Measurements from ENCODE around the genes OSR1 and WDR35.

DNA sequence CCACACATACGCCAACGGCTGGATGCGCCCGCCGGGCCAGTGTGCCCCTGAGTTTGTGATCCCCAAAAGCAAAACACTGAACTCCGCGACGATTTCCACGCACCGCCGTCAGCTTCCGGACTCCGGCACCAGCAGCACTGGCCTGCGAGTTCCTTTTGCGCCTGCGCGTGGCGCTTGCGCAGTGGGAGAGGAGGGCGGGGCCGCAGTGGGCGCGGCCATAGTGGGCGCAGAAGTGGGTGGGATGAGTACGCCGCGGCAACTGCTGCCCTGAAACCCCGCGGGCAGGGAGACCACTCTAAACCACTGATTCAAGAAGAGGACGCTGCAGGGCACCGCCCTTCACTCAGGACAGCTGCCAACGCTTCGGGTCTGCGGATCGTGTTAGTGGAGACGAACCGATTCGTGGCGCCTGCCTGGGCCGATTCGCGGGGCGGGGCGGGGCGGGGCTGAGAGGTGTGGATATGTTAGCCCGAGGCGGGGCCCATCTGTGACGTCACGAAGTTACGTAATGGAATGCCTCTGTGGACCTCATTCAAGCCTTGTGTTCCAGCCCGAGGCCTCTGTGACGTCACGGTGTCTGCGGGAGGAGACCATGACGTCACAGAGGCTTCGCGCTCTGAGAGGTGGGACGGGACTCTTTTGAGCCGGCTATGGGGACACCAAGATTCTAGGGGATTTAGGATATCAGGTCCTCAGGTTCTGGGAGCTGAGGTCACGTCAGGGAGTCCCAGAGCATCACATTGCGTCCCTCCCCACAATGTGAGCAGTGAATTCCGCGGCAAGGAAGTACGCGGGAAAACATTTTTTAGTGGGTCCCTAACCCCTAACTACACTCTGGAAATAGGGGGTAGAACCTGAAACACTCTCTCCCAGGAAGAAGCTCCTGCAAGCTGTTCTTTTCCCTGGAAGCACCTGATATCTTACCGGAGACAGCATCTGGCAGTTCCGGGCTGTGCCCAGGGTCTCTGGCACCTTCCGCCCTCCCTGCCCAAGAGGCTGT is 10.2 kb downstream of the OSR1 start:
- PRO-cap, result bidirectional peak, plus-strand start at position 220 of the sequence, minus-strand start at position 139 of the sequence

- PRO-cap, result no peak
Observed at GRCh38 chr2:19350236-19350825, 8.1 kb downstream of the OSR1 start.

- PRO-cap, result no peak
Observed at GRCh38 chr2:19351810-19352646, 6.4 kb downstream of the OSR1 start.

GRCh38 chr2:19358283-19359252 is at the start of gene OSR1:
TSS of gene OSR1 (minus strand) at chr2:19358623.
- PRO-cap, result unidirectional peak, minus-strand start at chr2:19358570; unidirectional peak, minus-strand start at chr2:19358623

DNA sequence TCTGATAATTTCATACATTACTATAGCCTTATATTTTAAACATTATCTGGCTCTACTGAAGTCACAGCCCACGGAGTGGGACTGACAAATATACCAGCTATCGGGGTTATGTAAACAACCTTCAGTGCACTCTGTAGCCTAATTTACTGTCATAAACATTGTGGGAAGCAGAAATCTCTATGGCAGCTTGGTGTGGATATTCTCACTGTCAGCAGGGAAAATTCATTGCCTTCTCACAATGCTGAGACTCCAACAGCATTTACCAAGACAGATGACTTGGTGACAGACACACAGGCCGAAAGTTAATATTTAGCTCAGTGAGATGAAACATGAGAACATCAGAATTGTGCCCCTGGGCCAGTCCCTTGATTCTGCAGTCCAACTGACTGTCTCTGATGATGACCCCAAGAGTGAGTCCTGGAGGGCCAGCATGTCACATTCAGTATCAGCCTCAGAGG is 146.0 kb upstream of the OSR1 start:
- PRO-cap, result no peak

DNA sequence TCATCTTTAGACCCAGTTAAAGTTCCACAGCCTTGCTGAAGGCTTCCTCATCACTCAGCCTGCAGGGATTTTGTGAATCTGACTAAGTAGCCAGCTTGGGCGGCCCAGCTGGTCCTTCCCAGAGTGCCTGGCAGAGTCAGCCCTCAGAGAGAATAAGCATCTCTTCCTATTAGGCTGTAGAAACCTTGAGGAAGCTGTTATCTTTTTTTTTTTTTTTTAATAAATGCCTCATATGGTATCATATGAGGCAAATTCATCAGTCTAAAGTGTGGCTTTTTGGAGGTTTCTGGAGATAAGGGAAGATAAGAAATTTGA is 263.5 kb downstream of the TTC32 start:
- PRO-cap, result no peak

DNA sequence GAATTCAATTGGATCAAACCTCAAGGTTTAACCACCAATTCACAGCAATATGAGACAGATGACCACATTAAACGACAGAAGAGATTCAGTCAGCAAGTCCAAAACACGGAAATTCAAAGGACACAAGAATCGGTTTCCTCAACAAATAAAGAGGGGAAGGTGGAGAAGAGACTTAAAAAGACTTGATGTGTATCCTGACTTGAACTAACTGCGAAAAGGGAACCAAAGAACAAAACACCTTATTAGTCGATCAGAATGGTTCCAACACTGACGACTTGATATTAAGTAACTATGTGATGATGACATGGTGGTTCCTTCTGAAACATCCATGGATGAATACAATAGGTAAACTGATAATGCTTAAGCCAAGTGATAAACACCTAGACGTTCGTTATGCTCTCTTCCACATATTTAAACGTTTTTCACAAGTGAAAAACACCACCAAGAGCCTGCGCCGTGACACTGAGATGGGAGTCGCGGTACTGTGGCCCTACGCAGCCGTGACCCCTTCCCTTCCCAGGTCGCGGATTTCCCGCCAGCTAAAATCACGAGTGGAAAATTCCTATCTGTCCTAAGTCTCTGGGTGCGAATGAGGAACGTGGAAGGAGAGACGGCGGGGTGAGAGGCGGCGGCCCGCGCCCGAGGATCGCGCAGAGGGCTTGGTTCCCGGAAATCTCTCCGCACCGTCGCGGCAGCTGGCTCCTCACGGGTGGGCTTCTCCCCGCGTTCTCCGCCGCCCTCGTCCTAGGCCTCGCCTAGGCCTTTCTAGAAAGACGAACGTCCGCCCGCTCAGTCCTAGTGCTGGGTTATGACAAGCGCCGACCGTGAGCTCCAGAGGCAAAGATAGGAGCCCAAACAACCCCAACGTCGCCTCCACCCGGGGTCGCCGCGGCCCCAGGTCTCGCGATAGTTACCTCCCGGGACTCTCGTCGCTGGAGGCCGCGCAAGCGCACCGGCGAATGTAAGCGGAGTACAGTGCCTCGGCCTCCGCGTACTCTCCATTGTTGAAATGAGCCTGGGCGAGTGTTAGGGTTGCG is 673 bp downstream of the TTC32 start:
- PRO-cap, result bidirectional peak, plus-strand start at position 1,001 of the sequence, minus-strand start at position 903 of the sequence

- PRO-cap, result no peak
Observed at GRCh38 chr2:19902433-19902935, 701 bp upstream of the TTC32 start.

DNA sequence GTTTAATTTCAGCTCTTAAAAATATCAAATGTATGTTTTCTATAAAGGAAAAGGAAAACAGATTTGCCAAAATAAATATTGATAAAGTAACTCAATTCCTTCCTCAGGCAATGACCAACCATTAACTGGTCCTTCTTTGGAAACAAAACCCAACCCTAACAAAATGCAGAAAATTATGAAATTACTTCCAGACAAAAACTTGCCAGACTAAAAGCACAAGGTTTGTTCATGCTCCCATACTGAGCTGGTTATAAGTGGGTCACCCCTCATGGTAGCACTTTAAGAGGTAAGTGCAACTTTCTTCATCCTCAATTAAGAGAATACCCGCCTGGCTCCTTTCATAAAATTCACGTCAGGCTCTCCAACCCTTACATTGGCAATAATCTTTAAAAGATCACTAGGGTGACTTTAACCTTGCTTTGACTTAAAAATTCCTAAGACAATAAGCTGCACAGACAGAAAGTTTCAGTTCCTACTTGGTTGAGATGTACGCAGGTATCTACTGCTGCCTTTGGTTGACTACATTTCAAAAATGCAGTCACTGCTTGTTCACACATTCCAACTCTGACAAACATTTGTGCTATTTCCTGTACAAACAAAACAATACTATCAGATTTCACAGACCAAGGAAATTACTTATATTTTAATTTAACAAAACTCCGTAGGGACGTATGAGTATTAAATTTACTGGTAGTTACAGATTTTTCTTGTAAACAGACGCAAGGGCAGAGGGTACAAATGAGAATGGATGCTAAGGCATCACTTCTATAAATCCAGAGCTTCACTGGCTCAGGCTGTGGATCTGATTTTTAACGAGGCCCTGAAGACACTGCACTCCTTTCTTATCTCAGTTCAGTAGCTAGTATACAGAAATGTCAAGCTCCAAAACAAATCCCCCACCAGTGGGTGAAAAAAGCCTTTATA is 31.4 kb upstream of the TTC32 start:
- PRO-cap, result no peak

- PRO-cap, result unidirectional peak, plus-strand start at chr2:19990211
Observed at GRCh38 chr2:19989983-19990422, at the start of gene WDR35. TSS of gene WDR35 (minus strand) at chr2:19990105.

DNA sequence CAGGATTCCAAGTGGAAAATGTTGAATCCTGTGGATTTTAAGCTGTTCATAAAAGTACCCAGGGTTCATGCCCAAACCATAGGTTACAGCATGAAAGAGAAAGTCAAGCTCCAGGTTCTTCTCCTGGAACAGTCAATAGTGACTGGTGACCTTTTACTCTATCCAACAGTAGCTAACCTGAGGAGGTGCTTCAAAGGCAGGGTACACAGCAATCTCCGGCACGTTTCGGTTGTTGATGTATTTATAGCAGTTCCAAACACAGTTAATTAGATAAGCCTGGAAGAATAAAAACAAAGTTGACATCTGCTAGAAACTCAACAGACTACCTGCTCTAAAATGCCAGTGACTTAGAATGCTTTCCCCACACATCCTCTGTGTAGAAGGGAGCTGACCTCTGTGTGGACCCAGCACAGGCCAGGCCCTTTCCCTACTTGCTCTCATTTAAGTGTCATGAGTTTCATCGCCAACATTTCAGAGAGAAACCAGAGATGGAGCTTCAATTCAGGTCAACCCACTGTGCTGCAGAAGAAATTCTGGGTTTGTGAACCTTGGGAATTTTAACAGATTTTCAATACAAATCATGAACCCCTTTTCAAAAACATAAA is 17.2 kb downstream of the LAPTM4A start:
- PRO-cap, result no peak

DNA sequence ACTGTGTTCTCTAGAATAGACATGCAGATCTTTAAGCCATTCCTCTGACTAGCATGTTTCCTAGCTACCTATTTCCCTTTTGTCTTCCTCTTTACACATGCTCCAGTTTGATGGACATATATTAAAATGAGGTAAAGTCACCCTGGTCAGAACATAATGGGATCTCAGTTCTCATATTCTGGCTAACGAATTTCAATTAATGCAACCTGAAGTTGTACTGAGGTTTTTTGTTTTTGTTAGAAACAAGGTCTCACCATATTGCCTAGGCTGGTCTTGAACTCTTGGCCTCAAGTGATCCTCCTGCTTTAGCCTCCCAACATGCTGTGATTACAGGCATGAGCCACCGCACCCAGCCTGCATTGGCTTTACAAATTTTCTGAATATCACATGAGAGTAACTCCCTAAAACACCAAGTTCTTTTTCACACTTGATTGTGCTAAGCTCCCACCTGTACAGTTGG is 9.5 kb downstream of the LAPTM4A start:
- PRO-cap, result no peak

DNA sequence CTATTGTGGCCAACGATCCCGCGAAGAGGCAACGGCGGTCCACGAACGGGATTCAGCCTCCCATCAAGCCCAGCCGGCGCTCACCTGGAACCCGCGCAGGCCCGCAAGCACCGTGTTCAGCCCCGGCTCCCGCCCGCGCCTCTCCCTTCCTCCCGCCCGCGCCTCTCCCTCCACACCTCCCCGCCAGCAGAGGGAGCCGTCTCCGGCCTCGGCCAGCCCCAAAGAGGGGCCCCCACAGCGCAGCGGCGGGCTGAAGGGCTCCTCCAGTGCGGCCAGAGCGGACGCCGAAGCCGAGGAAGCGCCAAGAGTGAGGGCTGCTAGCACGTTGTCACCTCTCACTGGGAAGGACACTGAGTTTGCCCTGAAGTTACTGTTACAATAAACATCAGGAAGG is 55.3 kb upstream of the LAPTM4A start:
- PRO-cap, result no peak

DNA sequence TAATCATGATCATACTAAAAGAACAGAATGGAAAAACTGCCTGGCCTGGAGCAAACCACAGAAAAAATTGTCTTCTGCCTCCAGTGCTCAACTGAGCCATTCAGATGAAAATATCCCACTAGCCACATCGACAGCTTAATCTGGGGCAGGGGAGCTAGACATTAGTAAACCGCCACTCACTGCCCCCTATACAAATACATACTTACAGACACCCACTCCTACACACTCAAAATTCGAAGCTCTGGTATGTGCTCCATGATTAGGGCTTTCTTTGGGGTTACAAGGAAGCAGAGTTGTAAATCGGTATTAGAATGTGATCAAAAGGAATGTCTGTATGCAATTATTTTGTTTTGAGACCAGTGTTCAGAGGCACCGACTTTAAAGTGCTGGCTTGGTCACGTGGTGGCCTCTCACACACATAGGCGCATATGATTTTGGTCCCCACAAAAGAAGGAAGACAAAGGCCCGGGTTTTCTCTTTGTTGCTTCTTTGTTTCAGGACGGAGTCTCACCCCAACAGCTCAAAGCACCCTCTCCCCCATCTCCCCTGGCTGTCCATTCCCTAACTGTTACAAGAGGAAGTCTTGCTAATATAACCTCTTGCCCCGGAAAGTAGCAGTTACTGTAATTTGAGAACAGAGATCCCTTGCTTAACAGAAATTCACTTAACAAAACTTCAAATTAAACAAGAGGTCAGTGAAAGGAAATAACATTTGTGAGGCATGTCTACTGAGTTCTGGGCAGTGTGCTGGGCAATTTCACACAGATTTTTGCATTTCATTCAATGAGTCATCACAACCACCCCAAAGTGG is 76.1 kb downstream of the SDC1 start:
- PRO-cap, result no peak

DNA sequence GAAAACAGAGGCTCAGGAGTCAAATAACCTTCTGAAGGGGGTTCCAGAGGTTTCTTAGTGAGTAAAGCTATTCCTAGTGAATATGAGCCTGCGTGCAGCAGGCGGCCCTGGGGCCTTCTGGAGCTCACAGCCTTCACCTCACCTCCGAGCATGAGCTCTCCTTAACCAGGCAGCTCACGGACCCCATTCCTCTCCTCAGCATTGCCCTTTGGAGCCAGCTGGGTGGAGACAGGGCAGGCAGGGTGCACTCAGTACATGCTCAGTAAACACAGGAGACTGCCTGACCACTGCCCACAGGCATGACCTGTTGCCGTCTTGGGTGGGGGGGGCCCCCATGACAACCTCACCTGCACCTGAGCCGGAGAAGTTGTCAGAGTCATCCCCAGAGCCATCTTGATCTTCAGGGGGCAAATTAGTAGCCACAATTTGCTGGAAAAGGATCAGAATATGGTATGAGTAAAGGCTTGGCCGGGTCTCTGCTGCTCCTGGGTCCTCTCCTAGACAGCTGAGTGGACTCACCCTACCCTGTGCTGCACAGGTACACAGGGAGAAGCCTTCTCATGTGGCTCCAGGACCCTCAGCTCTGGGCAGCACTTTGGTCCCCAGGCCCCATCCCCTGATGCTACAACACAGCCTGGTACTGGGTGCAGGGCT is 19.8 kb downstream of the SDC1 start:
- PRO-cap, result no peak

DNA sequence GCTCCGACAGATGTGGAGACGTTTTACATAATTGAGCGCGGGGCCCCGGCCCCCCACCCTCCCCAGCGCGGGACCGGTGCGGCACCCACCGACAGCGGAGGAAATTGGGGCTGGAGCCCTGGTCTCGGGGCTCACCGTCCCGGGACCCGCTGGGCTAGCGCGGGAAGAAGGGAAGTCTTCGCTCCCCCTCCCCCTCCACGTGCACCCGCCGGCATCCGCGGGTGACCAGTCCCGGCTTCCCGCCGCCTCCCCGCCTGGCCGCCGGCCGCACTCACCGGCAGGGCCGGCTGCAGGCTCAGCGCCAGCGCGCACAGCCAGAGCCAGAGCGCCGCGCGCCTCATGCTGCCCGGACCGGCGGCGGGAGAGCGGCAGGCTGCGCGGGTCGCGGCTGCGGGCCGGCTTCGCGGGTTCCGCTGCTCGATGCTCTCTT is 388 bp downstream of the SDC1 start:
- PRO-cap, result no peak

GRCh38 chr2:20231462-20232004 is 6.6 kb upstream of the SDC1 start:
- PRO-cap, result no peak

DNA sequence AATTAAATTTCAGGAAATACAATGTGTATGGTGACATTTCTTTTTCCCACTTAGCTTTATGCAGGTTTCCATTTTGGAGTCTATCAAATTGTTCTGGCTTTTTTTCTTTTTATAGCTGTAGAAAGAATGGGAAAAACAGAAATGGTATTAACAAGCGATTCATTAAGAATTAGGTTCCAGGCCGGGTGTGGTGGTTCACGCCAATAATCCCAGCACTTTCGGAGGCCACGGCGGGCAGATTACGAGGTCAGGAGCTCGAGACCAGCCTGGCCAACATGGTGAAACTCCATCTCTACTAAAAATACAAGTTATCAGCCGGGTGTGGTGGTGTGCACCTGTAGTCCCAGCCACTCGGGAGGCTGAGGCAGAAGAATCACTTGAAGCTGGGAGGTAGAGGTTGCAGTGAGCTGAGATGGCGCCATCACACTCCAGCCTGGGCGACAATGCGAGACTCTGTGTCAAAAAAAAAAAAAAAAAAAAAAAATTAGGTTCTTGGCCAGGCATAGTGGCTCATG is 22.8 kb upstream of the SDC1 start:
- PRO-cap, result no peak

GRCh38 chr2:20349839-20350479 is 685 bp downstream of the PUM2 start:
- PRO-cap, result no peak

- PRO-cap, result no peak
Observed at GRCh38 chr2:20423747-20424163, 23.1 kb upstream of the RHOB start.